Mesenchymal stem cell of adipose (primary cell): ENCODE measurements around a stretch of chr2.

DNA sequence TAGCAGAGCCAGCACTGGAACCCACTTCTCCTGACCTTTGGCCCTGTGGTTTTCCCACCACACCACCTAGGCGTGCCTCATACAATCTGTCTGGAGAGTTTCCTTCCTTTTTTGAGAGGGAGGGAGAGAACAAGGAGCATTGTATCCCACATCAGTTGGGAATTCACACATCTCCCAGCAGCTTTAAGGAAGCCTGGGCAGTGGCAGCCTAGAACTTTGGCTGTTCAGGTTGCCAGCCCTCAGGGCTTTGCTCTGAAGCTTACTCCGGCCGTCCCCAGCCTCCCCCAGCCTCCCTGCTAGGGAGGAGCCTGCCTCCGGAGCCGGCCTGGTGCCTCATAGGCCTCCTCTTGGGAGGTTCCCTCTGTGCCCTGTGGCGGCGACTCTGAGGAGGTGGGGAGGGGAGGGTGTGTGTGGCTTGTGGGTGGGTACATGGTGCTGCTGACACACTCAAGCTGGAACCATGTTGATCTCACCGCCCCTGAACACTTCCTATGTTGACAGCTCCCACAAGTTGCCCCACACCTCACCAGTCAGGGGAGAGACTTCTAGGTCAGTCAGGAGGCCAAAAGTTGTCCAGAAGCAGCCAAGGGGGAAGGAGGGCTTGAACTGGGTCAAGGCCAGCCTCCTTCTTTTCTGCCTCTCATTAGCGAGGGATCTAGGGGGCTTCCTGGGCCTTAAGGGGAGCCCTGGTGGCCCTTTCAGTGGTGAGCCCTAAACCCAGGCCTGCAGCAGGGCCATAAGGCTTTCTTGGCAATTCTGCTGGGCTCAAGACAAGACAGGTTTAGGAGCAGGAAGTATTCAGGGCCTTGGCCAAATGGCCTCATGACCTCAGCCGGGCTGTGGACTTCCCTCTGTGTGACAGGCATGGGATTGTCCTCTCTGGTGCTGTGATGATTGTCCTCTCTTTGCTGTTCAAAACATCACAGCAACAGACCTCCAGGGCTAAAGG lies 14.1 kb downstream of the FOSL2 start:
- CAGE, long polyA plus RNA, result no peak

DNA sequence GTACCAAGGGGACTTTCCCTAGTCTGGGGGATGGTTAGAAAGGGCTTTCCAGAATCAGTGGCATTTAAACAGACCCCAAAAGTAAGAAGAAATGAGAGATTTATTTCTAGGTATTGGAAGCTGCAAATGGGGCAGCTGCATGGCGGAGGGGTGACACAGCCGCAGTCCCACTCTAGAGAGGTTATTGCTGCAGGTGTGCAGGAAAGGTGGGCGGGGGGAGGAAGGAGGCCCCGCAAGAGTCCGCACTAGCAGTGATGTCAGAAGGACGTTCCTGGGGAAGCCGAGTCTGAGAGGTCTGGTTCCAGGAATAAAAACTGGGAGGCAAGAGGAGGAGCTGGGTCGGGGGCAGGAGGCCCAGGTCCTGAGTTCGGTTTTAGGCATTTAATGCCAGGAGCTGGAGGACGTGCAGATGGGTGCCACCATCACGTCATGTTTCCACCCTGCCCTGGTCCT lies 30.5 kb downstream of the FOSL2 start:
- CAGE, long polyA plus RNA, result no peak

DNA sequence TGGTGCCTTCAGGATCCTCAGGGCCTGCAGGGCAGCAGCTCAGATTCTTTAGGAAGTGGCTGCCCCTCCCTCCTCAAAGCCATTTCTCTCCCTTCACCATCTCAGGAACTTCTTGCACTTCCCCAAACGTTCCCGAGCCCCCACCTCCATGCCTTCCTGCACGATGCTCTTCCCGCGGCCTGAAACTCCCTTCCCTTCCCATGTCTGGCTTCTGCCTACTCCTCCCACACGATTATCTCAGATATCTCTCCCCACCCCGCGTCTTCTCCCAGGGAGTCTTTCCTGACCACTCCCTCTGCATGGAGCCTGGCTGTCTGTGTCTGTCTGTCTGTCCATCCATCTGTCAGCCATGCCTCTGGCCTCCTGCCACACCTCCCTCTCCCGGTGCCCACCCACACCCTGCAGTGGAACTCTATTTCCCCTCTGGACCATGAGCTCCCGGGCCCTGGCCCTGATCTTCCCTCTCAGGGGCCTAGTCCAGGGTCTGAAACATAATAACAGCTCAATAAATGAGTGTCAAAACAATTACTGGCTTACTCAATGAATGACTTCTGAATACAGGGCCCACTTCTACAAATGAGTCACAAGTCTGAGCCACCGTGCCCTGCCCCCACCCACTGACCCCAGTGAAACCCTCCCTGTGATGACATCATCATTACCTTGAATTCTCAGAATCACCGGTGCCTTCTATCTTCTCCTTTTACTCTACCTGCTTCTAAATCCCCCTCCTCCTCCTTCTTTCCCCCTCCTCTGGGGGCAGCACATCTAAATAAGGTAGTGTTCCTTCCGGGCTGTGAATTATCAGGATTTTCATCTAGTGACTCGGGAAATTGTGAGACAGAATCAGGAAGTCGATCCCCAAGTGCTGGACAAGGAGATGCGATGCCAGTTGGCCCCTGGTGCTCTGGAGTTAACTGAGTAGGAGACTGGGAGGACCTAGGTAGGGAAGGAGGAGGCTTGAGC lies 46.2 kb upstream of the PLB1 start:
- CAGE, long polyA plus RNA, result no peak

DNA sequence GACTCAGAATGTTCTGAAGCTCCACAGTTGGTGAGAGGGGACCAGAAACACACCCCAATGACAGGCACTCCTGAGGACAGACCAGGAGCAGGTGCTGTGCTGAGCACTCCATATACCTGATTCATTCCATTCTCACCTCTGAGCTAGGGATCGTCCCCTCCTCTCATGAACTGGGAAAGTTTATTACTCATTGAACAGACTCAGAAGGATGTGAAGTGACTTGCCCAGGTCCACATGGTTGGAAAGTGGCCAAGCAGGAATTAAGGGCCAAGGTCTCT lies 25.2 kb upstream of the PLB1 start:
- CAGE, long polyA plus RNA, result no peak

- CAGE, long polyA plus RNA, result no peak
These were observed 48.1 kb downstream of the PLB1 start for GRCh38 chr2:28544044-28544296.

DNA sequence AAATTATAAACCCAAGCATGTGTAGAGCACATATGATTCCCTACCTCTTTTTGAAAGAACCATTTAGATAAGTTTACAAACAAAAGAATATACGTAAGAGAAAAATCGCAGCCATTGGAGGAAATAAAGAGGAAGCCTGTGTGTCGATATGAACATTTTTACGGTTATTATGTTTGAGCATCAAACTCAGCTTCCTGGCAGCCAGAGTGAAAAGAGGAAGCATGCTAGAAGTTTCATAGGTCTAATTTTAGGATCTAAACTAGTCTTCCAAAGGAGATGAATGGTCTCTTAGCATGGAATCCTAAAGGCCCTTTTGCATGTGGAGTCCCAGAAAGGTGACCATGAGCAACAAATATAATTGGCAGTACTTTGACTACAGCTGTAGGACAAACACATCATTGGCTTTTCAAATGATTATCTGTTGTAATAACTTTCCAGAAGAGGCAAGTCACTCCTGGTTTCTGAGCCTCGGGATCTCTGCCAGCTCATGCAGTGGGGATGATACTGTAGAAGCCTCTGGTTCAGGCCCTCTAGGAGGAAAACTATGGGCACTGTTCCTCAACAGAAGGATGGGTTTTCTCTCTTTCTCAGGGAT lies 104.5 kb downstream of the PLB1 start:
- CAGE, long polyA plus RNA, result no peak

- CAGE, long polyA plus RNA, result no peak
These were observed 105.6 kb downstream of the PLB1 start for GRCh38 chr2:28601298-28602030.

DNA sequence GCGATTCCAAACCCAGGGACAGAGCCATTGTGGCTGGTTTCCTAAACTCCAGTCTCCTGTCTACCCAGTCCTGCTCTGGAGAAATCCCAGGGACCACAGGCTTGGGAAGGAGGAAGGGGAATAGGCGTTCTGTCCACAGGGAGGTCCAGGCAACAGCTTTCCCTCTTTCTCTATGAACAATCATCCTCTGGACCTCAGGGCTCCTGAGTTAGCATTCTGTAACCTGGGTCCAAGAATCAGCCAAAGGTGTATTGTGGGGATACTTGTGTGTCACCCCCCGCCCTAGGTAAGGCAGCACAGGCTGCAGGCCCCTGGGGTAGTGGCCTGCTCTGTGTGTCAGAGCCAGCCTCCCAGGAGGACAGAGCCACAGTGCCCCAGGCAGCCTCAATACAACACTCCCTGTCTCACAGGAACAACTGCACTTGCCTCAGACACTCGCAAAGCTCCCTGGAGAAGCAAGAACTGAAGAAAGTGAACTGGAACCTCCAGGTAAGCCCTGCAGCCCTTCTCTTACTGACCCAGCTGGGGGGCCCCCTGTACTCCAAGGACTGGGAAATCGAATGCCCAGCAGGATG lies 121.4 kb upstream of the PPP1CB start:
- CAGE, long polyA plus RNA, result no peak

DNA sequence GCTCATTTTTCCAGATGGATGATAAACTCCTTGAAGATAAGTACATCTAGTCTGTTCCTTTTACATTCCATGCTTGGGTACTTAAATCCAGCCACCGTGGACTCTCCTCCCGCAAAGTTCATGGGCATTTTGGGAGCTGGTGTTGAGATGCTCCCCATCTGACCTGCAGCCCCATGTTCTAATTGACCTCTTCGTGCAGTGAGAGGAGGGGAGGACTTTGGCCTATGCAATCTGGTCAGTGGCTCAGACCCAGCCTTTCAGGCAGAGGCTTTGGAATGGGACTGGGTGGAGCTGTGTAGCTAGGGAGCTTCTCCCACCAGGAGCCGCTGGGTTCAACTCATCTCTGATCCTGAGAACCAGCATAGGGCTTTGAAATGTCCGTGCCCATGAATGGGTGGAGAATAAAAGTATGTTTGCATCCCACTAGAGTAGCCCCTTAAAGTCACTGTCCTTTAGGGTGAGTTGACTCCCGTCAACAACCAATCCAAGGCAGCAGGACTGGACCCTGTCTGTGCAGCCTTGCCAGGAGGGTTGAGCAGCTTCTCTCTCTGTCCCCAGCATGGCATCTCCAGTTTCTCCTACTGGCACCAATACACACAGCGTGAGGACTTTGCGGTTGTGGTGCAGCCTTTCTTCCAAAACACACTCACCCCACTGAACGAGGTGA lies 120.0 kb upstream of the PPP1CB start:
- CAGE, long polyA plus RNA, result no peak

DNA sequence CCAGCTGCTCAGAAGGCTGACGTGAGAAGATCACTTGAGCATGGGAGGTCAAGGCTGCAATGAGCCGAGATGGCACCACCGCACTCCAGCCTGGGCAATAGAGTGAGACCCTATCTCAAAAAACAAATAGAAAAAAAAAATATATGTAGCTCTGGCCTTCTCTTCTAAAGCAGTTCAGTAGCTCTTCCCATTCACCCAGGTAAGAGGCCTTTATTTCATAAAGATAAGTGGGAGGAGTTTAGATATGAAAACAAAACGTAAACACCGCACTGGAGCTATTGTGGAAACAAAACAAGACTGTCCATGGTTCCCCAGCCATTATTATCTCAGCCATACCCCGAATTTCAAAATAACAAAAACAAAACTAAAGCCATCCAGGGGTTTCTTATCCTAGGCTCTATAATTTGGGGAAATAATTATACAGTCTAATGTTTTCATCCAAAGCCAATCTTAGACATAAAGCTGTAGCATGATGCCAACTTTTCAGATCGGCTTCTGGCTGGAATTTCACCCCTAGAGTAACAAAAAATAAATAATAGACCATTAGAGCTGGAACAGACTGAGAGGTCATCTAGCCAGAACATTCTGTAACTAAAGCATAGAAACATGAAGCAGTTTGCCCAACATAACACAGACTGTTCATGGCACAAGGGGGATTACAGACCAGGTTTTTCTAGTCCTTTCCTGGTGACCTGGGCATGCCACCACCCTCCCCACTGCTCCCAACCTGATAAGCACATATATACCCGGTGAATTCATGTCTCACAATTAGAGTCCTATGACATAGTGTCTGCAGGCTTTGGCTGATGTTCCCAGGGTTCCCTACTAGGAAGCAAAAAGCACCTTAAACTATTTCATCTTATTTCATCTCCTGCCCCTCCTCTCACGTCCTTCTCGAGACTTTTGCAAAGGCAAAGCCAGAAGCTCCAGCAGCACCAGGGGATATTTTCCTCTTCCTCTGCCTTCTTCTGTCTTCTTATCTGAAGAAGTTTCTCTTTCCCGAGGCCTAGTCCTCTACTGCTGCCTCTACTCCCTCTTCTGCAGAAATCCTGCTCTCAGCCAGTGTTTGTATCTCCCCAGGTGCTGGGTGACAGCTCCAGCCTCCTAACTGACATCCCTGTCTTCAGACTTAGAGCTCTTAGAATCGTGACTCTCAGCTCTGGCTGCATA lies 116.5 kb upstream of the PPP1CB start:
- CAGE, long polyA plus RNA, result no peak

DNA sequence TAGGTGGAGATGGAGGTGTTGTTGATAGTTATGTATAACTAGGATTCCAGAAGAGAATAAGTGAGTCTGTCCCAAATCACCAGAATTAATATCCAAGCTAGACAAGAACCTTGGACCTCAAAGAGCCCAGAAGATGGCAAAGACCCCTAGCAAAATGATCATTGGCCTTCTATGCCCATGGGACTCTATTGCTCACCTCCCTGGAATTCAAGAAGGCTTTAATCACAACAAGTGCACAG lies 88.4 kb upstream of the PPP1CB start:
- CAGE, long polyA plus RNA, result no peak

DNA sequence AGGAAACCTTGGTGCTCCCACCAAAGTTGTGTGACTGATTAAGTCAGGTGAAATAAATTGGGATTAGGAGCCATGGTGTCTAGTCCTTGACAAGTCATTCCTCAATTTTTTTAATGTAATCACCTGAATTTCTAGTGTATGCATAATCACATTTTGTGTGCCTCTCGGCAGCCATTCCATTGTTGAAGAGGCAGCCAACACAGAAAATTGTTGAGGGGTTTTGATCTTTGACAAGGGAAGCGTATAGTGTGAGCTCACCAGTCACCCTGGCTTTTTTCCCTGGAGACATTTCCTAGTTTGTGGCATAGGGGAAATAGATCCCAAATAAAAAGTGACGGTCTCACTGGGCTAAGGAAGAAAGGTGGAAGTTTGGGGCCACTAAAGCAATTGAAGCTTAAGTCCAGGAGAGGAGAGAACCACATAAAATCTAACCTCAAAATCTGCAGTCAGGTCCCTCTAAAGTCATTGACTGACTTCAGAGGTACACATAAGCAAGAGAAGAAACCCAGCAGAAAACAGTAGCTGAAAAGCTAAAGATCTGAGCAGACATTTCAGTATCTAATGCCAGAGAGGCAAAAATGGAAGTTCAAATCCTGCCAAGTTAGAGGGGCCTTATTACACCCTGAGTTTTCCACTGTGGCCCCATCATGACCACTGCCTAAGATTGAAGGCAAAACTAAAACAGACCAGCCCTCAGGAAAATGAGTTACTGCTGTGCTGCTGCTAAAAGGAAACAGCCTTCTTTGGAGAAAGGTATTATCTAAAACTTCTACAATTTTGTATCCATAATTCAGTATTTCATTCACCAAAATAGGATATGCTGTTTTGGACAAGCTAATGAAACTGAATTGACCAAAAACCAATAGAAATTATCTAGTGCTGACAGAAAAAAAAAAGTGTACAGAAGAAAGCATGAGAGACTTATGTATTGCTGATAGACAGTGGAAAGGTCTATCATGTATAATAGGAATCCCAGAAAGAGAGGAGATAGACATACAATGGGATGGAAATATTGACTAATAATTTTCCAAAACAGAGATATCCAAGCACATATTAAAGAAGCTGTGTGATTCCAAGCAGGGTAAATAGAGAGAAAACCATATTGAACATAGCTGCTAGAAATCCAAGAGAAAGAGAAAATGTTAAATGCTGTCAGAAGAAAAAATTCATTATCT lies 16.7 kb downstream of the PPP1CB start:
- CAGE, long polyA plus RNA, result no peak

GRCh38 chr2:28788265-28788997 lies 22.2 kb upstream of the SPDYA start:
- CAGE, long polyA plus RNA, result no peak

GRCh38 chr2:28951651-28952541 lies 29.2 kb upstream of the TOGARAM2 start:
- CAGE, long polyA plus RNA, result no peak

- CAGE, long polyA plus RNA, result no peak
These were observed 29.9 kb downstream of the TOGARAM2 start for GRCh38 chr2:29010844-29011540.

- CAGE, long polyA plus RNA, result no peak
These were observed 36.9 kb downstream of the TOGARAM2 start for GRCh38 chr2:29017896-29018449.

GRCh38 chr2:29053583-29054163 lies 20.6 kb downstream of the PCARE start:
- CAGE, long polyA plus RNA, result no peak

- CAGE, long polyA plus RNA, result no peak
These were observed 202.9 kb downstream of the CLIP4 start for GRCh38 chr2:29318204-29318439.

- CAGE, long polyA plus RNA, result no peak
These were observed 1.7 kb downstream of the YPEL5 start for GRCh38 chr2:30148547-30148819.

- CAGE, long polyA plus RNA, result no peak
These were observed 2.0 kb downstream of the YPEL5 start for GRCh38 chr2:30148820-30149255.